Metanephros (tissue), 2 donors: Measurements from ENCODE around the gene ITGA6.

- RAMPAGE, long total RNA, result no peak
Observed at GRCh38 chr2:170751555-170751894, 18.7 kb upstream of the ERICH2 start.

DNA sequence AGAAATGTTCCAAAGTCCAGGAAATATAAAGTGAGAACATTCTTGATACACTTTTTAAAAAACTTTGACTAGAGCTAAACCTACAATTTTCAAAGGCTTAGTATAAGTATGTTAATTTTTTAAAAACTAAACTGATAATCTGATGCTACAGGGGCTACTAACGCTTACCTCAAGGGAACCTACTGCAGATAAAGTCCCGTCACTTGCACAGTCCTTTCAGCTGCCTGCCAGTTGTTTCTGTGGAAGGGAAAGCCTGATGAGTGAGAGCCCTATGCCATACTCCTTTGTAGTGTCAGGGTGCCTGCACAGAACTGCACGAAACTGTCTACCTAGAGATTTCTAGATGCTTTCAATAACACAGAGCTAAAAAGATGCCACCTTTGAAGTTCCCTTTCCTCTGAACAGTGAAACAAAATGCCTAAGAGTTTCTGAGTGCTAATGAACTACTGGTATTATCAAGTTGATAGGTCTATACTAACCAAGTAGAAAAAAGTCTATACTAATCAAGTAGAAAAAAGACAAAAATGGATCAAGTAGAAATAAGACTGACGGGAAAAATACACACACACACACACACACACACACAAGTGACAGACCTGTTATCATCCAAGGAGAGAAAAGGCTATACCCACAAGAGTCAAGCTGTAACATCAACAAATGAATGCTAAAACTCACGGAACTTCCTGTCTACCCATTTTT is 79.1 kb downstream of the TLK1 start:
- RAMPAGE, long total RNA, result no peak

DNA sequence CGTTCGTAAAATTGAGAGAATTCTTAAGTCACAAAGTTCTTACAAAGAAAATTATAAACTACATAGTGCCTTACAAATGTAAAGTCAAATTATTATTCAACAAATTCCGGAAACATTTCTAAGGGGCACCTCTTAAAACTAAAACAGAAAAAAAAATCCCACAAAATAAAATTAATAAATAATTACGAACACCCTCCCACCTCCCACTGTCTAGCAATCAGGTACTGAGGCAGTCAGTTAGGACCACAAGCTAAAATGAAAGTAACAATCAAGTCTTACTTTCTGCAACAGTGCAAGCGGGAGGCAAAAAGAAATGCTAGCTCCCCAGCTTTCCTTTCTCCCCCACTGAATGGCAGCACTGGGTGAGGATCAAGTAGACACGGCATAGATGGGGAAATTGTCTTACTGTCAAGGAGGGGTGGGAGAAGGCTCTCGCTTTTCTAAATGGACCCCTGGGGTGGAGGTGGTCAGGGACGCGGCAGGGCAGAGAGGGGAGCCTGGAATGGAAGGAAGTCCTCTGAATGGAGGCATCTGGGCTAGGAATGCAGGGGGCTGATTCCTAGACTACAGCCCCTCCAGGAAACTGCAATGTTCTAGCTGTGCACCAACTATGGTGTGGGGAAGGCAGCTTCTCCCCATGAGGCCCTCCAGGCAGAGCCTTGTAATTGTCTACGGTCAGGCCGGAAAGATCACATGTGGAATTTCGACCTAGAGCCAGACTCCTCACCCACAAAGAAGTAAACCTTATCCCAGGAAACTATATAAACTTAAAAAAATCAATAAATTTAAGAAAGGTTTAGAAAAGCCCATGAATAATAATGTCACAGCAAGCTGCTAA is 24.3 kb downstream of the METTL8 start:
- RAMPAGE, long total RNA, result no peak

- RAMPAGE, long total RNA, result no peak
Observed at GRCh38 chr2:171522799-171523277, 564 bp downstream of the CYBRD1 start.

- RAMPAGE, long total RNA, result no peak
Observed at GRCh38 chr2:171923145-171923600, 912 bp downstream of the HAT1 start.

GRCh38 chr2:172090096-172091268 is 5.2 kb downstream of the DLX1 start:
- RAMPAGE, long total RNA, result no peak

DNA sequence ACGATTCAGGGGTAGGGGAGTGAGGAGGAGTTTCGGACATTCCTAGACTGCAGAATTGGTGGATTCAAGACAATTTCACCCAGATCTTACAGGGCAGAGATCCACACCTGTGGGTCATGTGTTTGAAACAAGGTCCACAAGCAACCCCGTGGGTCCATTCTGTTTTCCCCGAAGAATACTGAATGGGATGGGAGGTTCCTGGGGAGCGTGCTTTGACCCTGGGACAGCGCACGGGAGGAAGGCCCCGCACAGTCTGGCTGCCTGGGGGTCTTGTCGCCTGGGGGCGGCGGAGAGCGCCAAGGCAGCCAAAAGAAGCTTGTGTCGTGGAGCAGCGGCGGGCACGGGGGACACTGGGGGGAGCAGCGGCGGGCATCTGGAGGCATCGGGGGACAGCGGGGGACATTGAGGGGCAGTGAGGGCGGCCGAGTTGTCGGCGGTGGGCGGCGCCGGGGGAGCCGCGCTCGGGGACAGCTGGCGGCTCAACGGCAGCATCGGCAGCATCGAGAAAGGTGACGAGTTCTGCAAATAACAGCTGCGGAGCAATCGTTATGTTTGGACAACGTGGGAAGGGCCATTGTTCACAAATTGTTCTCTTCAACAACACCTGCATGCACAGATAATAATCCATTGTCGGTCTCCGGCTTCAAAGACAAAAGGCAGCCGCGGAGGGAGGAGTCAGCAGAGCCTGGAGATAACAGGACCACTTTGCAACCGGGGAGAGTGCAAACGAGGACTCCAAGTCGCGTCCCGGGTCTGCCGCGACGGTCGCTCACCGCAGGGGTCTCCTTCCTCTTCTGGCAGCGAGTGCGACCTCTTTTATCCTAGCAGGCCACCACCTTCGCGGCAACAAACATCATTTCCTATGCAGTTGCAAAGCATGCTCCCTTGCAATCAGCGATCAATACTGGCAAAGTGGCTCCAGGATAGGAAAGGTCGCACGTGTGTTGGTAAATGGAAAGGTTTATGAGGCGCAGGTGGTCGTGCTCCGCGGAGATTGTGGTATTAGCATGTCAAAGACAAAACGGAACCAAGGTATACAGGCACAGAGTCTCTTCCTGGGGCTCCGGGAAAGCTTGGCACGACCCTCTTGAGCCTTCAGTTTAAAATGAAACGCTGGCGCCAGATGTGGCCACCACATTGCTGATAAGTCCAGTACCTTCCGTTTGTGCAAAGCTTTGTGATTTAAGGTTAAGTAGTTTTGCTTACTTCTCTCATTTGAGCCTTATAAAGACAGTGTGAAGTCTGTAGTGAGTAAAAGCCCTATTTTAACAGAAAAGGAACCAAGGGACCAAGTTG is 132.3 kb upstream of the DLX2 start:
- RAMPAGE, long total RNA, result no peak

GRCh38 chr2:172287525-172288078 is 139.8 kb upstream of the ITGA6 start:
- RAMPAGE, long total RNA, result no peak

DNA sequence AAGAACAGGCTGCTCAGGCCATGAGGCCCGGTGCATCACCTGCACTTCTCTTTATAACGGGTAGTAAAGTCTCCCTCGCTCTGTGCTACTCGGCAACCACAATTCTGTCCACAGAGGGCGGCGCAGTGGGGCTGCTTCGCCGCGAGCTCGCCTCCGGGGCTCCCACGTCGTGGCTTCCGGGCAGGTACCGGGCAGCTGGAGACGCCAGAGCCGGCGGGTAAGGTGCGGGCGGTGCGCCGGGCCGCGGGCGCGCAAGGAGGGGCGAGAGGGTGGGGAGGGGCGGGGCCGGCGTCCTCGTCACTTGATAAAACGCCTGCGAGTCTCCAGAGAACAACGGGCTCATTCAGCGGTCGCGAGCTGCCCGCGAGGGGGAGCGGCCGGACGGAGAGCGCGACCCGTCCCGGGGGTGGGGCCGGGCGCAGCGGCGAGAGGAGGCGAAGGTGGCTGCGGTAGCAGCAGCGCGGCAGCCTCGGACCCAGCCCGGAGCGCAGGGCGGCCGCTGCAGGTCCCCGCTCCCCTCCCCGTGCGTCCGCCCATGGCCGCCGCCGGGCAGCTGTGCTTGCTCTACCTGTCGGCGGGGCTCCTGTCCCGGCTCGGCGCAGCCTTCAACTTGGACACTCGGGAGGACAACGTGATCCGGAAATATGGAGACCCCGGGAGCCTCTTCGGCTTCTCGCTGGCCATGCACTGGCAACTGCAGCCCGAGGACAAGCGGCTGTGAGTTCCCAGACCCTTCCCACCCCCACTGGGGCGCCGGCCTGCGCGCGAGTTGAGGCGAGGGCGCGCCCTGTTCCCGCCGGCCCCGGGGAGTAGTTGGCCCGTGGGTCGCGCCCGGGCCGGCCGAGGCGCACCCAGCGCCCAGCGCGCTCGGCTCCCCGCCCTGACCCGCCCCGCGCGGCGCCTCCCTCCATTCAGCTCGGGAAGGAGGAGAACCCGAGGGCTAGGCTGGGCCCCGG is at the start of gene ITGA6:
Gene ITGA6 (plus strand): TSS at position 333 of the 956 bp plus-strand sequence.
- RAMPAGE, long total RNA, result no peak

DNA sequence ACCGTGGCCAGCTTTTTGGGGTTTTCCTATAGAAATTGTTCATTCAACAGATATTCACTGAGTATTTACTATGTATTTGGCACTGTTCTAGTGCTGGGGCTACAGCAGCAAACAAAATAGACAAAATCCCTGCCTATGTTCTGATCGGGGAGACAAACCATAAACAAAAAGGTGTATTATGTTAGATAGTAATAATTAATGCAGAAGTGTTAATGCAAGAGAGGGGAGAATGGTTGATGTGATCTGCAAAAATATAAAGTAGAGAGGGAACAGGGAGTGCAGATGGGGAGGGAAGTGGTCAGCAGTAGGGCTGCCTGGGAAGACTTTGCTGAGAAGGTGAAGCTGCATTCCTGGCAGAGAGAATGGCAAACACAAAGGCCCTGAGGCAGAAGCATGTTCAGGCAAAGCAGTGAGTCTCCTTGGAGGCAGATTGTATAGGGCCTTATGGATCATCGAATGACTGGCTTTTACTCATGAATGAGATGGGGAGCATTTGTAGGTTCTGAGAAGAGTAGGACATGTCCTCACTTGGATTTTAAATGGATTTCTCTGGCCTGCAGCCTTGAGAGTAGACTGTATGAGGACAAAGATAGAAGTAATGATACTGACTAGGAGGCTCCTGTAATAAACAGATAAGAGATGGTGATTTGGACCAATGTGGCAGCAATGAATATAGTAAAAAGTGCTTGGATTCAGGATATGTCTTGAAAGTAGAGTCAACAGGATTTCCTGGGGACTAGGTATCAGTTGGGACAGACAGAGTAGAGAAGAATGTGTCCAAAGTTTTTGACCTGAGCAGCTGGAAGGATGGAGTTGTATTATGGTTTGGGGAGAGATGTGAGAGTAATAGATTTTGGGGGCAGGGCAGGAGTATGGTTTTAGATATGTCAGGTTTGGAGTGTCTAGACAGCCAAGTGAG is 9.6 kb downstream of the ITGA6 start:
- RAMPAGE, long total RNA, result no peak

DNA sequence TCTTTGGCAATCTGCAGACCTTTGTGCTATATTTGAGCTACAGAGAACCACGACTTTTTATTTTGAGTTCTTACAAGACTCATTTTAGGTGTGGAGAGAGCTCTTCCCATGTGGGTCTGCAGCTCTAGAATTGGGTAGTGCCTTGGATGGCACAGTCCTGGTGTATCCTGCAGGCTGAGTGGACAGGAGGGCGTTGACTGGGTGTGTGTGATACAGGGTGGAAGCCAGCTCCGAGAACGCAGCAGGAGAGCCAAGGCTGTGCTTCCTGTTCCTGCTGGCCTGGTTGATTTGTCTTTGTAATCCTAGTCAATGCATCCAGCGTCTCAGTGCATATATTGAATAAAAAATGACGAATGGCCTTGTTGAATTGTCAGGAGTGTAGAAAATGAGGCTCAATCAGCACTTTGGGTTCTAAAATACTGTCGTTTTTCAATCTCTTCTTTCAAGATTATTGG is 11.6 kb downstream of the ITGA6 start:
- RAMPAGE, long total RNA, result no peak

DNA sequence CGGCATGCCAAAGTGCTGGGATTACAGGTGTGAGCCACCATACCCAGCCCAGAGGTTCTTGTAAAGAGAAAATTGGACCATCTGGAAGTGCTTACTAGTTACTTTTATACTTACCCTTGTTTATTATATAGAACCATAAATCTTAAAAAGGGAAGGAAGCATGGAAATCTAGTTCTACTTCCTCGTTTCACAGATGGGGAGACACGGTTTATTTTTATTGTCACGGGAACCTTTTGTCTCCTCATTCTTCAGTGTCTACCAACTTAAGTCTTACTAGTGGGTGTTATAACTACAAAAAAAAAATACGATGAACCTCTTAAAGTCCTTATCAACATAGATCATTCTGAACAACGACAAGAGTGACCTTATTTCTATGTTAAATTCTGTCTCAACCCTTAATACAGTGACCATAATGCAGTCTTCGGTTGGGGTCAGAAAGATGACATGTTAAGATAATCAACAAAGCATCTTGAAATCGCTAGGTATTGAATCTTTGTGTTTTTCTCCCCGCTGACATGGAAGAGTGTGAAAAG is 45.7 kb upstream of the PDK1 start:
- RAMPAGE, long total RNA, result no peak

GRCh38 chr2:172556282-172556838 is 470 bp downstream of the PDK1 start:
- RAMPAGE, long total RNA, result no peak

GRCh38 chr2:172925279-172926187 is 150.1 kb upstream of the MAP3K20 start:
- RAMPAGE, long total RNA, result no peak

- RAMPAGE, long total RNA, result no peak
Observed at GRCh38 chr2:172927490-172928531, 147.8 kb upstream of the MAP3K20 start.

- RAMPAGE, long total RNA, result no peak
Observed at GRCh38 chr2:173044018-173044535, 31.6 kb upstream of the MAP3K20 start.

DNA sequence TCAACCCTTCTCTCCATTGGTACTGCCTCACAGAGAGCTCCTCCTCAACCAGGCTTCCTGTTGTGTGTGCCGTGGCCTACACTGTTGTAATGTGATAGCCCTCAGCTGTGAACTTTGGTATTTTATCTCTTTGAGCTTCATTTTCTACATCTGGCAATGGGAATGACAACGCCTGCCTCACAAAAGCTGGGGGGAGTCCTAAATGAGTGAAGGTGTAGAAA is 16.9 kb upstream of the MAP3K20 start:
- RAMPAGE, long total RNA, result no peak

GRCh38 chr2:173104841-173105492 is 29.3 kb downstream of the MAP3K20 start:
- RAMPAGE, long total RNA, result no peak

DNA sequence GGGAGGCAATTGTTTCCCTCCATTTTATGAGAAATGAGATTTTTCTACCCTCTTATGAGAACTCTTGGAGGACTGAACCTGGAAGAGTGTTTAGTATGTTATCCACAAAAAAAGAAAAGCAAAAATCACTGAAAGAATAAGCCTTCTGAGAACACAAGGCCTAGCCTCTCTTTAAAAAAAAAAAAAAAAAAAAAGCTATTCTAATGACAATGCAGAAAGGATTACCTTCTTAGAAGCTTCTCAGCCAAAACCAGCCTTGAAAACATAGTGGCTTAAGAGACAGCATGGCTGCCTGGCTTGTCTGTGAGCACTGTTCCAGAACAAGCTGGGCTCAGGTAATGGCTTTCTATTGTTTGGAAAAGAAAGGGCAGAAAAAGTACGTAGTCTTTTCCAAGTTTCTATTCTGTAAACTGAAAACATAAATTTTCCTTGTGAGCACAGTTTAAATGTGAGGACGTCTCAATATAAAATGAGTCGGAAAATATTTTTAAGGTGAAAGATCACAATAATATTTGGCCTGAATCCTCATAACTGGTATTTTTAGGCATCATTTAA is 119.4 kb downstream of the MAP3K20 start:
- RAMPAGE, long total RNA, result no peak

DNA sequence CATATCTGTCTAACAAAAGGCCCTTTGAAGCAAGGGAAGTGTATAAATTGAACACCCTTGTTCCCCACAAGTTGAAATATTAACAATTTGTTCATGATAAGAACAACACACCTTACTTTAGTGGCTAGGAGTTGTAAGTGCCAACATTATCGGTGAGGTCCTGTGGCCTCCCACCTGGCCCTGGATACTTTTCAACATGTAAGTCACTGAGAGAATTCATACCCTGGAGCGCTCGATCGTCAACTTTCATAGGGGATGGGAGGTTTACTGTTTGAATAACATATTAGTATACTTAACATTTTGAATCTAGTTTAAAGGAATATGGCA is 116.2 kb upstream of the CDCA7 start:
- RAMPAGE, long total RNA, result no peak